Daoy (cell line): ENCODE results near the genes KIF3B, EFCAB8 and CBFA2T2.

- RAMPAGE, long total RNA = no peak
Measured at GRCh38 chr20:31721254-31722068, 1.2 kb downstream of the BCL2L1 start.

GRCh38 chr20:31861448-31862404 lies 8.6 kb downstream of the DUSP15 start:
- RAMPAGE, long total RNA = no peak

- RAMPAGE, long total RNA = no peak
Measured at GRCh38 chr20:31974636-31975596, 7.0 kb downstream of the XKR7 start.

DNA sequence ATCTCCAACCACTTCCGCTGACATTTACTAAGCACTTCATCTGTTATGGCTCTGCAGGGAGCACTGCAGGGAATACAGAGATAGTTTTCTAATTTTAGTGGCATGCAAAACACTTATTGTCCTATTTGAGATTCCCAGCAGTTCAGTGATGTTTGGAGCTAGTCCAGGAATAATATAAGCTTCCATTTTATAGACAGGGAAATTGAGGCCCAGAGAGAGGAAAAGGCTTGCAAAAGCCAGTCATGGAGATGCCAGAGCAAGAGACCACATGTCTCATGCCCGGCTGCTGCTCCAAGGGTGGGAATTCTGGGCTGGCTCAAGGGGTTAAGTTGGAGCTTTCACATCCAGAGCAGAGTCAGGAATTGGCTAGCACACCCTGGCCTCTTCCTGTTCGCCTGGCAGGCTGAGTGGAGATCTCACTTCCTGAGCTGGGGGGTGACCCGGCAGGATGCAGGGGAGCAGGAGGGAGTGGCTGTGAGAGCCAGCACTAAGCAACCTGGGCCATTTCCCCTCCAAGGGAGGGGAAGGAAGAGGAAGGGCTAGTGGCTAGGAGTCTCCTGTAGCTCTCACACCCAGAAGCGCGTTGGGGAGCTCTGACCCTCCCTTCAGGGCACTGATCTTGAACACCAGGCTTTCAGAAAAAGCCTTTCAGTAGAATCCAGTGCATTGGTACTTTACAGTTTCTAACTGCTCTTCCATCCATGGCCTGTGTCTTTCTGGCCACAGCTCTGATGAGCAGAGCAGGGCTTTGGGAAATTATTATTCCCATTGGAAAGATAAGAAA lies 2.5 kb upstream of the CCM2L start:
- RAMPAGE, long total RNA = no peak

GRCh38 chr20:32034403-32035144 lies 17.5 kb upstream of the HCK start:
- RAMPAGE, long total RNA = no peak

DNA sequence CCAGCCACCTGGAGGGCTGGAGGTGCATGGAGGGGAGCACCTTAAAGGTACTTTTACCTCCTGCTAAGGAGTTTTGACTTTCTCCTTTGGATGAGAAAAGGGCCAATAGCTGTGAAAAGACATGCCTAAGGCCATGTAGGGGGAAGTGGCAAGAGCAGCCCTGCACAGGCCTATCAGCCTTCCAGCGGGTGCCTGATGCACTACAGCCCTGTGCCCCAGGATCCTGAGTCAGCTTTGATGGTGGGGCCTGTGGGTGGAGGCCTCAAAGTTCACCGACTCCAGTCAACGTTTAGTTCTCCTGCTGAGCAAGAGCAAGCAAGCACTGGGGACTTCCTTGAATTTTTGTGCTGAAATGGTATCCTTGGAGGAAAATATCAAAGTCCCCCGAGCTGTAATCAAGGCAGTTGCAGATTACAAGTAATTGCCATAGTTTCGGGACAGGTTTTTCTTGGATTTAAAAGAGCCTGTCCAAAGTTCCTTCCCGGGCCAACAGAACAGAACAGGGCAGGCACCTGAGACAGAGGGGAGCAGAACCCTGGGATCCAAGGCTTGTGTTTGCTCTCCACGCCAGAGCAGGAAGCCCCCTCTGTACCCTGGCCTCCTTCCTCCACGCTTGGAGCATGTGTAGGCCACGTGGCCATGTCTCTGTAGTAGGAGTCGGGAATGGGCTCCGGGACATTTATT lies 25.5 kb downstream of the PLAGL2 start:
- RAMPAGE, long total RNA = no peak

DNA sequence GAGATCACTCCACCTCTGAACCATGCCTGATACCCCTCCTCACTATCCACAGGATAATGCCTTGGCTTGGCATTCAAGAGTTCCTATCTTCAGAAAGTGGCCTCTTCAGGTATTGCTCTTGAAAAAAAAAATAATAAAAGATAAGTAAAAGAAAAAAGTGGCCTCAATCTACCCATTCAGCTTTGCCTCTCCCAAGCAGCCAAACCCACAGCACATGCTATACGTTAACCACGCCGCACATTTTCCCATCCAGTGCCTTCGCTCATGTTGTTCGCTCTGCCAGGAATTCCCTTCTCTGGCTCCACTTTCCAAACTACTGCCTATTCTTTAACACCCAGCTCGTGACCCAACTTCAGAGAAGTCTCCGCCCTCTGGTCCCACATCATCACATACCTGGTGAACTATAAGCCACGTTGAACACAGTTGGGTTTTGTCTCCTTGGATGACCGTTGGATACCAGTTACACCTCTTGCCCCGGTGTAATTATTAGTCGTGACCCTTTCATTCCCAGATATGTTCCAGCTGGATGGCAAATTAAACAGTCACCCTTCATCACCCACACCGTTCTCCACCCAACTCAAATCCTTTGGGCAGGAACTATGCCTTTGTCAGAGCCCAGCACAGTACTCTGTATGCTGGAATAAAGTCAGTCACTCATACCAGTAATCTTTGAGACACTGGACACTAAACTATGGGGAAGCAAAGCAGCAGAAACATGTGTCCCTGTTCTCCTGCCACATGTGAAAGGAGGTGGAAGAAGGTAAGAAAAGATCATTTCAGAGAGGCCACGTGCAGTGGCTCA lies 22.7 kb downstream of the PLAGL2 start:
- RAMPAGE, long total RNA = no peak

DNA sequence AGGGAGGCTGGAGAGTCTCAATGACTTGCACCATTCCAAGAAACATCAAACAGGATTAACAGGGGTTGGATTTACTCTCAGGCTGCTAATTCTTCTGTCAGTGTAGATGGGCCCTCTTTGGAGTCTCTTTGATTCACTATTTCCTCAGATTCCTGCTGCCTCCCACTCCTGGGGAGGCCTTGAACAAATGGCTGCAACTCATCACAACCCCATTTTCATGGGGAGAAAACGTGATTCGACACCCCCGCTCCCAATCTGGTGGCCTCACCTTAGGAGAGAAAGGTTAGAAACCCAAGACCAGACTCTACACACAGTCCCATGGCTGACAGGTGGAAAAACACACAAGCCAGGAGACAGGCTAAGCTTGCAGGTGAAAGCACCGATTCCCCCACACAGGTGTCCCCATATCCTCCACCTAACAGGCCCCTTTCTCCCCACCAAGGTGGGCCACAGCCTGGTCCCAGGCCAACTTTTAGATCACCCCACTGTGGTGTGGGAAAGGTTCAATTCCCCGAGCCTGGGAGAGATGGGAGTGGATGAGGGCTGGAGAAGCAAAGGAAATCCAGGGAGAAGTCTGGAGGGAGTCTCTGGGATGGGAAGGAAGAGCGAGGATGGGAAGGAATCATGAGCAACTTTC lies 1.1 kb downstream of the PLAGL2 start:
- RAMPAGE, long total RNA = no peak

DNA sequence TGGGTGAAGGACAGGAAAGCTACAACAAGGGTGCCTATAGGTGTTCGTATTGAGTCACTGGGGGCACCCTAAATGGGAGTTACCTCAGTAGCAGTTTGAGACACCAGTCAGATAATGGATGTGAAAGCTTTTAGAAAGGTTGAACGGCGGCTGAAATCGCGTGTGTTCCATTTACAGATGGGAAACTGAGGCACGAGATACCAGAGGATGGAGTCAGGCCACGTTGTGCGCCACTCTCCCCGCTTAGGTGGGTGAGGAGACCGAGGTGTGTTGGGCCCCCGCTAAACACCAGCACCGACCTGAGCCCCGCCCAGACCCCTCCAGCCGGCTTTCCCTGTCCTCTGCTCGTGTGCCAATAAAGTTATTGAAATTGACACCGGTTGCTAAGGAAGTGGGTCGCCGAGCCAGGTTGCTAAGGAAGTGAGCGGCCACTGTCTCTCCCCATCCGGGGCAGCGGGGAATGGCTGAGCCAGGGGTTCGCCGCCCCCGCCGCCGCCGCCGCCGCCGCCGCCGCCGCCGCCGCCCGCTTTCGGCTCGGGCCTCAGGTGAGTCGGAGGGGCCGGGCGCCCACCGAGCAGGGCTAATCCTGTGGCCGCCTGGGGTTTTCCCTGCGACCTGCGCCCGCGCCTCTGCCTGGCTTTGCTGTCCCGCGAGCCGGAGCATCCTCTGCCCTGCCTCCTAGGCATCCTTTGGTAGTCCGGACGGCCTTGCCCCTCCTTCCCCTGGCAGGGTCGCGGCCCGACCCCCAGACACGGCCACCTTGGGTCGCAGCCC lies at the start of gene KIF3B:
TSS of gene KIF3B (plus strand) at position 431 of the 774 bp plus-strand sequence.
- RAMPAGE, long total RNA = no peak

DNA sequence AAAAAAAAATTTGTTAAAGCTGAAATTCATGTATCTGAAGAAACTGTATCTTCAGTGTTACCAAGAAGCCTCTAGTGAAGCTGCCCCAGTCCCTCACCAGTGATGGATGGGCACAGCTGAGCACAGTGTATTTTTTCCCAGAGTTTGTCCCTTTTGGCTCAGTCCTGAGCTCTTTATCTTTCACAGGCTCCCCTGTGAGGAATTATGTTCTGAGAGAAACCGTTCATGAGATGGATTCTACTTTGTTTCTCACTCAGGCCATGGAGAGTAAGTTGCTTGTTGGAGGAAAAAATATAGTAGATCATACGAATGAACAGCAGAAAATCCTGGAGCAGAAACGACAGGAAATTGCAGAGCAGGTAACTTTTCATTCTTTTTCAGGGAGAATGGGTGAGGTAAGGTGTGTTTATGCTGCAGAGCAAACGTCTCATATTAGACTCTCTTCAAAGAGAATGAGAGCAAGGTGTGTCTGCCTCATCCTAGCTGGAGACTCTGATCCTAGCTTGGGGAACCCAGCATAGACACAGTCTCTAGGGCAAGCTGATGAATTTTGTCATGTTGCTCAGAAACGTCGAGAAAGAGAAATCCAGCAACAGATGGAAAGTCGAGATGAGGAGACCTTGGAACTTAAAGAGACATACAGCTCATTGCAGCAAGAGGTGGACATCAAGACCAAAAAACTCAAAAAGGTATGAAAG lies 38.7 kb downstream of the KIF3B start:
- RAMPAGE, long total RNA = no peak

- RAMPAGE, long total RNA = no peak
Measured at GRCh38 chr20:32357422-32357695, 772 bp upstream of the ASXL1 start.

GRCh38 chr20:32363315-32364146 lies 5.4 kb downstream of the ASXL1 start:
- RAMPAGE, long total RNA = no peak

- RAMPAGE, long total RNA = no peak
Measured at GRCh38 chr20:32429515-32430121, 71.5 kb downstream of the ASXL1 start.

DNA sequence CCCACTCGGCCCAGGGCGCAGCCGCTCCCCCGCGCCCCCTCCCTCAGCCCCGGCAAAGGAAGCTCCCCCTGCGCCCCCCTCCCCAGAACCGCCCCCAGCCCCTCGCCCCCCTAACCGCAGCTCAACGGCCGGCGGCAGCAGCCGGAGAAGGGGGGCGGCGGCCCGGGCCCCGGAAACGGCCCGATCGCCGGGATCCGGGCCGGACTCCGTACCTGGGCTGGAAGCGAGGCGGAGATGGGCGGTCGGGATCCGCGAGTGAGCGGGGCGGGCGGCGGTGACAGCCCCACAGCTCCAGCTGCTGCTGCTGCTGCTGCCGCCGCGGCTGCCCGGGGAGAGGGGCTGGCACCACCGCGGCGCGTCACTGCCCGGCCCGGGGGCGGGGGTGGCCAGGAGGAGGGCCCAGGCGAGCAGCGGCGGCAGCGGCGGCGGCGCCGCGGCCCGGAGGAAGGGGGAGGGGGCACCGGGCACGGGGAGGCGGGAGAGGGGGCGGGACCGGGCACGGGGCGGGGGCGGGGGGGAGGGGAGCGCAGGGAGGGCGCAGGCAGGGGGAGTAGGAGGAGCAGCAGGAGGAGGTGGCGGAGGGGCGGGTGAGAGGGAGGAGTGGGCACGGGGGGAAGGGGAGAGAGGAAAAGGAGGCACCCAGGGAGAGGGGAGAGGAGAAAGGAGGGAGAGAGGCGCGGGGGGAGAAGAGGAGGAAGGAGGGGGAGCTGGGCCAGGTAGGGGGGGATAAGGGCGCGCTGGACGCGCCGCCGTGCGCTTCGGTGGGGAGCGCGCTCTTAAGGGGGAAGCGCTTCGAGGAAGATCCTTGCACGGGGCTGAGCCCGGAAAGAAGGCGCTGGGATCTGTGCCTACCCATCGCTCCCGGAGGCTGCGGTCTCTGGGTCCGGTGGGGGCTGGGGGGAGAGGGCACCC lies 101.7 kb downstream of the NOL4L start:
- RAMPAGE, long total RNA = no peak

- RAMPAGE, long total RNA = no peak
Measured at GRCh38 chr20:32509589-32510151, 75.5 kb downstream of the NOL4L start.

DNA sequence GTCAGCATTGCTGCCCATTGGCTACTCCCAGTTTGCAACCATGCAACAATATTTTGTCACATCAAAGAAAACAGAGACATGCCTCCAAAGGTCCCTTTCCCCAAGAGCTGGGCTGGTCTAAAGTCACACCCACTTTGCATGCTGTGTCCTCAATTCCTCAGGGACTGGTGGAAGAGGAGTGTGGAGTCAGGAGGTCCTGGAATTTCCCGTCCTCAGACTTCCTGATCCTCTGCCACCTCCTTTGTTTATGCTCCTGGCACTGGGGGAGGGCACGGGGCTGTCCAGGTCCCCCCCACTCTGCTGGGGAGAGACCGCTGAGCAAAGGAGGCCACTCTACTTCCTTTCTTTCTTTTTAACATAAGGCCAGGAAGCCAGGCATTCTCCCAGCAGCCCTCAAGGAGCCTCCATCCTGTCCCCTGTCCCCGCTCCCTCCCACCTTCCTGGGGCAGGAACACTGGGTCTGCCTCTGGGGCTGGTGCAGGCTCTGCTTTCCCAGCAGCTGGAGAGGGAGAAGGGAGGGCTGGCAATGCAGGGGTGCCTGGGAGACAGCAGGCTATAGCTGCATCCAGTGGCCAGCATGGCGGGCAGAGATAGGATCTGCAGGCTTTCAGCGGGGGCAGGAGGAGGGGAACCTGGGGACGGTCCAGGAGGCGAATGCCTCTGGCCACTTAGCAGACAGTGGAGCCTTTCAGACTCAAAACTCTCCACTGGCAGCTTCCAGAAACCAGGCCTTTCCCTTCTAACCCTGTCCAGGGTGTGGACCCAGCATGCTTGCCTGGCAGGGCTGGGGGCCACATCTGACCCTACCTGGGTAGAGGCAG lies 68.1 kb downstream of the NOL4L start:
- RAMPAGE, long total RNA = no peak

DNA sequence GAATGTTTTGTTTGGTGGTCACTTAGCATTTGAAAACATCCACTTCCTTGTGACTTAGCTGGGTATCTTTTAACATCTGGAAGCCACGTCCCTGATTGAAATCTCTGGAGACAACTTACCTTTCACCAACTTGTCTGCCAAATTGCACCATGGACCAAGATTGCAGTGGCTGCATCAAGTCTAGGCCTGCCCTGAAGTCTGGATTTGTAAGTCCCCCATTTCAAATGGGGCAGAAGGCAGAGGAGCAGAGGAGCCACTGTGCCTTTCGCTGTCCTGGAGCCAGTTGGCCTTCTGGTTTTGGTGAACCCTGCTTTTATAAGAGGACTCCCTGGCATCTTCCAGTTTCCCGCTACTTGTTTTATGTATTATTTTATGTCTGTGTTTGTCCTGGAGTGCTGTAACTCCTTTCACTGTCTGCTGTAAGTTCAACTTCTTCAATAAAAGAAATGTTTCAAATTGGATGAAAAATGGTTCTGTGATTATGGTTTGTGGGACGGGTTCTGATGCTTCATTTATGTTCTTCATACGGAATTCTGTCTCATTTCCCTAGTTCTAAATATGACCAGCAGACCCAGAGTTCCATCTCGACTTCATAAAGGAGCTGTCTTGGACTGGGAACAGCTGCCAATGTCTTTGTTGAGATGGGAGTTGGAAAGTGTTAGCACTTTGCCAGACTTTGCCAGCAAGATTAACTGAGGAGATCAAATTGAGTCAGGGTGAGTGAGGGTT lies at the start of gene EFCAB8:
TSS of gene EFCAB8 (plus strand) at position 633 of the 729 bp plus-strand sequence.
- RAMPAGE, long total RNA = no peak

- RAMPAGE, long total RNA = no peak
Measured at GRCh38 chr20:32968163-32968479, 36.1 kb downstream of the SUN5 start.

GRCh38 chr20:33490019-33491171 lies at the start of gene CBFA2T2:
CBFA2T2 (plus strand) TSS chr20:33490096.
- RAMPAGE, long total RNA = no peak

GRCh38 chr20:33507541-33508349 lies 17.8 kb downstream of the CBFA2T2 start:
- RAMPAGE, long total RNA = no peak